ENCODE results near the genes CLEC5A and FAM131B.

DNA sequence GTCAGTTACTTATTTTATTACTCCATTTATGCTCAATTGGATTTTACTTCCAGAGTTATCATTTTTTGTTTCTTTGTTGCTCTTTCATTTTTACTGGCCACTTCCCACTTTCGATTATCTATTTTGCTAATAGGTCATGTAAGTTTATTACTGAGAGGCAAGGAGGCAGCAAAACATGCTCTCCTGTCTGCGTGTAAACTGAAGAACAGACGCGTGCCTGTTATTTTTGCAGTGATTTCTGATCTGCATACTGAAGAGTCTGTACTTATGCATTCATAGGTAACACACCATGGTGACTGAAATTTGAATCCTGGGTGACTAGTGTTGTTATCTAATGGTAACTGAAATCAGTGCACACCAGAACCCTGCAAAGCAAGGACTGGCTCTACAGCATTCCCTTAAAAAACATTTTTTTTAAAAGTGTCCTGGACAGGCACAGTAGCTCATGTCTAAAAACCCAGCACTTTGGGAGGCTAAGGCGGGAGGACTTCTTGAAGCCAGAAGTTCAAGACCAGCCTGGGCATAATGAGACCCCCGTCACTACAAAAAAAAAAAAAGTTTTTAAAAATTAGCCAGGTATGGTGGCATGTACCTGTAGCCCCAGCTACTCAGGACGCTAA, 22.9 kb downstream of the KDM7A start:
- PRO-cap: no peak

- PRO-cap: no peak
Measured at GRCh38 chr7:140553280-140553670, 74.0 kb upstream of the MKRN1 start.

- PRO-cap: no peak
Measured at GRCh38 chr7:140607455-140608107, 33.0 kb downstream of the DENND2A start.

- PRO-cap: no peak
Measured at GRCh38 chr7:141366015-141366913, 184.9 kb upstream of the AGK start.

- PRO-cap: no peak
Measured at GRCh38 chr7:141661582-141662657, 40.0 kb downstream of the DENND11 start.

- PRO-cap: no peak
Measured at GRCh38 chr7:141674754-141675026, 27.3 kb downstream of the DENND11 start.

DNA sequence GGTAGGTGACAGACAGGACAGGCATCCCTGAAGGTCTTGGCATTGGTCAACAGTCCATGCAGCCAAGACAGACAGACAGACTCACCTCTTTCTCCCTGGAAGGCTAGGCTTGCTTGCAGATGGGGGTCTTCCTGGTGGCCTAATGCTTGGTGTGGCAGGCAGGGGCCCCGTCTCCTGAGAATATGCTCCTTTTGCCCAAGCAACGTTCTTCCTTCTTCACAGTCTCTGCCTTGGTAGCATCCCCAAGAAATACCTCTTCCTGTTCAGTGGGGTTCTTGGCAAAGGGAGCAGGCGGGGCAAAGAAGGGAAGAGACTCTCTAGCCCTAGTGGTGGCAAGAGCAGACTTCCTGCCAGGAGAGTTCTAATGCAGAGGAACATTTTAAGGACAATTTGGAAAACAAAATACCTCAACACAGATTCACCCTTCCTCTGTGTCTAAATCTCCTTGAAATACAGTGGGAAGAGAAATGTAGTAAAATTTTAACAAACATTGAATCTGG, at the start of gene CLEC5A:
CLEC5A (minus strand) TSS at position 253 of the 500 bp plus-strand sequence.
- PRO-cap: no peak

DNA sequence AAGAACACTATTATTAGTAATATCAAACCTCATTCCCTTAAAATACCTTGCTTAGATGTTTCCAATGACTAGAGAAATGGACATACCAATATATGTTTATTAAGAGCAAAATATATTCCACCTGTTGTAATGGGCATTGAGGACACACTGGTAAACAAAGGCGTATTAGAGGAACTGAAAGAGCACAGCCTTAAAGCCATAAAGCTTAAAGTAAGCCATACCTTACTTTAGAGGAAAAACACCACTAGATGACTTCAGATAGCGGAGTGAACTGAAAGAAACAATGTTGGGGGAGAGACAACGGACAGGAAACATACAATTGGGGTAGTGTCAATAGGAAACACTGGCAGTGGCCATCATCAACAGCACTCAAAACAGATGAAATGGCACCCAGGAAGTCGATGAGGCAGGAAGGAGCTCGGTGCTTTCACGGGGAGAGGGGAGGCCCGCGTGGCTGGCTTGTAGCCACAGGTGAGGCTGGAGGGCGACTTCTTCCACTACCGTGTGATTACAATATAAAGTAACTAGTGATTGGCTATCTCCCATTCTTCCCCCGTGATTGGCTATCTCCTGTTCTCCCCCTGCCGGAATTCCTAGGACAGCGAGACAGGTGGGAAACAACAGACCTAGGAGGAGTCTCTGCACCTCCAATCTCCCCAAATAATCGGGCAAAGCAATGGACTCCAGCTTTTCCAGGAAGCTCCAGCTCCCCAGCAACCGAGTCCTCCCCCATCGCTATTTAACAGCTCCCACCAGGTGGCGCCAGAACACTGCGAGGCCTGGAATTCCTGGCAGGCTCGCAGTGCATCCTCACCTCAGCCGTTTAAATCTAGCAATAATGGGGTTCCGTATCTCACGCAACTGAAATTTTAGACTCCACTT, 2.3 kb upstream of the TAS2R38 start:
- PRO-cap: no peak

GRCh38 chr7:142645736-142646331, 103.4 kb upstream of the PRSS1 start:
- PRO-cap: no peak

DNA sequence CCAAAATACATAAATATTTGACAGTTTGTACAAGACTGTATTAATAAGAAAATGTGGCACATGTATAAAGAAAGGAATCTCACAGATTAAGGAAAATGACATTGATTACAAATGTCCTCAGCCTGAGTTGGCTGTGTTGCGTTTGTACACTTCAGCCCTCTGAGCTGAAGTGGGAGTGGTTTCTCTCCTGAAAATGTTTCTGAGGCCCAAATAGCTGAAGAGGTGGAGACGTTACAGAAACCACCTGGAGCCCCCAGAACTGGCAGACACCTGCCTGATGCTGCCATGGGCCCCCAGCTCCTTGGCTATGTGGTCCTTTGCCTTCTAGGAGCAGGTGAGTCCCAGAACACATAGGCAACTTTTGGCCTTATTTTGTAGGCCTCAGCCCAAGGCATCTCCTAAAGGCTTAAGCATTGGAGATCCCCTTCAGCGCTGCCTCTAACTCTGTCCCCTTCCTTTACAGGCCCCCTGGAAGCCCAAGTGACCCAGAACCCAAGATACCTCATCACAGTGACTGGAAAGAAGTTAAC, 34.1 kb upstream of the PRSS1 start:
- PRO-cap: no peak

DNA sequence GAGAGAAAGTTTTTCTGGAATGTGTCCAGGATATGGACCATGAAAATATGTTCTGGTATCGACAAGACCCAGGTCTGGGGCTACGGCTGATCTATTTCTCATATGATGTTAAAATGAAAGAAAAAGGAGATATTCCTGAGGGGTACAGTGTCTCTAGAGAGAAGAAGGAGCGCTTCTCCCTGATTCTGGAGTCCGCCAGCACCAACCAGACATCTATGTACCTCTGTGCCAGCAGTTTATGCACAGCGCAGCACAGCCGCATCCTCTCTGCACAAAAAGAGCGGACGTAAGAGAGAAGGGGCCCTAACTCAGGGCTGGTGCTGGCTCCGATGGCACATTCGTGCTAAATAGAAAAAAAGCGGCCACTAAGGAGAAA, 28.4 kb upstream of the PRSS1 start:
- PRO-cap: no peak

- PRO-cap: no peak
Measured at GRCh38 chr7:142803398-142803764, 32.6 kb downstream of the PRSS2 start.

- PRO-cap: no peak
Measured at GRCh38 chr7:143264514-143264924, 1.3 kb downstream of the GSTK1 start.

- PRO-cap: no peak
Measured at GRCh38 chr7:143279362-143279777, 5.4 kb upstream of the TMEM139 start.

GRCh38 chr7:143285296-143285829, 605 bp downstream of the TMEM139 start:
- PRO-cap: no peak

DNA sequence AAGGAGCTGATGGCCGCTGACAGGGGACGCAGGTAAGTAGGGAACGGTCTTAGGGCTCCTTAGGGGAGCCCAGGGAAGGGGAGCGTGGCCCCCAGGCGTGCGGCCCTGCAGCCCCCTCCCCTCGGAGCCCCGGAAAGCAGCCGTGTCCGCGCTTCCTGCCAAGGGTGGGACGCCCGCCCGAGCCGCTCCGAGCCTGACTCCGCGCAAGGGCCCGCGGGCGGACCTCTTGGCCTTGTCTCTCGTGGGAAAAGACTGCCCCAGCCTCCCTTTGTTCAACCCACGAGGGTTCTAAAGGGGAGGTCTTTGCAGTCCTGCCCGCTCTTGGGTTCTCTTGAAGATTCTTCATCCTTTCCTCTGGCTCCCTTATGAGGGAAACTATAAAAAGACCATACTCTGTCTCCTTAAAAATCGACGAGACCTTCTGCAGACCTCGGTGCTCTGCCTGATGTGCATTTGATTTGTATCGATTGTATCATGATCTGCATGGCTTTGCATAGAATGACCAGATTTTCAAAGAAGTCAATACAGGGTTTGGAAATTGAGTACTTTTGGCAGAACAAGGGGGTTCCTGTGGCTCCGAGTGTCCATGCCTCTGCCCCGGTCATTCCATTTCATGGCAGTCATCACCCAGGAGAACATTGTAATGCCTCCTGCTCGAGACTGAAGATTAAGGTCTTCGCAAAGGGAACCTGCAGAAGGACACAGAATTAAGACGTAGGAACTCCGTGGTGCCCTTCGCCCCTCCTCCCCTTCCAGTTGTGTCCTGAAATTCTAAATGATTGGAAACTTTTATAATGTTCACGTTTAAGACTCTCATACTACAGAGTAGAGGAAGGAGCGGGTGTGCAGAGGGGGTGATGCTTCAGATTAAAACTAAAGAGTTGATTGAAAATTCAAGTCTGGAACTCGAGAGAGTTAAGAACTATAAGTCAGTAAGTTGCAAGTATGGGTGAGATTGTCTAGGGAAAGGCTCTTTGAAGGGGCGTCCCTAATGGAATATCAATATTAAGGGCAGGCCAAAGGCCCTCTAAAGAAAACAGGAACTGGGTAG, 672 bp downstream of the CASP2 start:
- PRO-cap: bidirectional peak, plus-strand start at position 161 of the sequence, minus-strand start at position 144 of the sequence; unidirectional peak, minus-strand start at position 290 of the sequence

DNA sequence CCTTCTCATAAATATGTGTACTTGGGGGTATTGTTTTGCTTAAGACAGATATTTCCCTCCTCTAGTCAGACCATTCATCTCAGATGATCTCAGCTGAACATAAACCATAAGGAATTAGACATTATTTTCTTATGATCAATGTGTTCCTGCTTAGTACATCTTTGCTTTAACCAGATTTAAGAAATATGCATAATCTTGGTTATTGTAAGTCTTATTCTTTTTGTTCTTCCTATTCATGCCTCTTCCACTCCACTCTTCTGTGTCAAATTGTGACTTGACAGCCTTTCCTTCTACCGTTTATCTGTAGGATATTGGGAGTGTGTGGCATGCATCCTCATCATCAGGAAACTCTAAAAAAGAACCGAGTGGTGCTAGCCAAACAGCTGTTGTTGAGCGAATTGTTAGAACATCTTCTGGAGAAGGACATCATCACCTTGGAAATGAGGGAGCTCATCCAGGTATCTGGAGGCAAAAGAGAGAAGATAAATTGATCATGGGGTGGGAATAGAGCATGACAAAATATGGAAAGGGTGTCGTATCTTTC, 3.2 kb downstream of the CASP2 start:
- PRO-cap: no peak

- PRO-cap: no peak
Measured at GRCh38 chr7:143300728-143301803, 12.9 kb downstream of the CASP2 start.

DNA sequence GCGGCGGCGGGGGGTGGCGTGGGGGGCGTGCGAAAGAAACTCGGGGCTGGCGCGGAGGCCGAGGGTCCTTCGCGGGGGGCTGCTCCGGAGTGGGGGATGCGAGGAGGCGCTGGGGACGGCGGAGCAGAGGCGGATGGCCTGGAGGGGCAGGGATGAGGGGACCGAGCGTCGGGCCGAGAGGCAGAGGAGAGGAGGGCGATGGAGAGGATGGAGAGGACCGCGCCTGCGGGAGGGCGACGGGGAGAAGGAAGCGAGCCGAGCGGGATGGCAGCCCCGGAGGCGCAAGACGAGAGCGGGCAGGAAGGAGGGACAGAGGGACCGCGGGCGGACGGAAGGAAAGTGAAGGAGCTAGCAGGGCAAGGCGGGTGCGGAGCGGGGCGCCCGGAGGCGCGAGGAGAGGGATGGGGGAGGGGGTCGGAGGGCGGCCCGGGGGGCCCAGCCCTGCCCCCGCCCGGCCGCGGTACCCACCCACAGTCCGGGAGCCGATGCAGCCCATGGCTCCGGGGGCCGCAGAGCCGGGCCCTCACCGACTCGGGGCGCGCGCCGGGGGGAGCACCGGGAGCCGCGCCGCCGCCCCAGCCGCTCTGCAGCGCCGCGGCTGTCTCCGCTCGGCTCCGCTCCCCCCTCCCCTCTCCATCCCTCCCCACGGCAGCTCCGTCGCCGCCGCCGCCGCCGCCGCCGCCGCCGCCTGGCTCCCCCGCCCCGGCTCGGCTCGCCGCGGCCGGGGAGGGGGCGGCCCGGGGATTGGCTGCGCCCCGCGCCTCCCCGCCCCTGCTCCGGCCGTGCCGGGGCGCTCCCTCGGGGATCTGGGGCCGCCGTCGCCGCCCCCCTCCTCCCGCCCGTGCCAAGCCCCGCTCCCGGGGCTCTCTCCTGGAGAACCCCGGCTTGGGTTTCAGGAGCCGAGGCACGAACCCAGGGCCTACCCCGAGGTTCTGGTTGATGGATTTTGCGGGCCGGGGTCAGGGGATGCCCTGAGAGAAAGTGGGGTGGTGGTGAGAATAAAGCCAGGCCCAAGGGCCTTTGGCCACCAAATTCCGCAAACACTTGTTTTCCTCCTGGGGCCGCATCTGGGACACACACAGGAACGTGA, at the start of gene FAM131B:
FAM131B (minus strand) TSS at position 606 of the 1,090 bp plus-strand sequence.
- PRO-cap: unidirectional peak, minus-strand start at position 632 of the sequence

DNA sequence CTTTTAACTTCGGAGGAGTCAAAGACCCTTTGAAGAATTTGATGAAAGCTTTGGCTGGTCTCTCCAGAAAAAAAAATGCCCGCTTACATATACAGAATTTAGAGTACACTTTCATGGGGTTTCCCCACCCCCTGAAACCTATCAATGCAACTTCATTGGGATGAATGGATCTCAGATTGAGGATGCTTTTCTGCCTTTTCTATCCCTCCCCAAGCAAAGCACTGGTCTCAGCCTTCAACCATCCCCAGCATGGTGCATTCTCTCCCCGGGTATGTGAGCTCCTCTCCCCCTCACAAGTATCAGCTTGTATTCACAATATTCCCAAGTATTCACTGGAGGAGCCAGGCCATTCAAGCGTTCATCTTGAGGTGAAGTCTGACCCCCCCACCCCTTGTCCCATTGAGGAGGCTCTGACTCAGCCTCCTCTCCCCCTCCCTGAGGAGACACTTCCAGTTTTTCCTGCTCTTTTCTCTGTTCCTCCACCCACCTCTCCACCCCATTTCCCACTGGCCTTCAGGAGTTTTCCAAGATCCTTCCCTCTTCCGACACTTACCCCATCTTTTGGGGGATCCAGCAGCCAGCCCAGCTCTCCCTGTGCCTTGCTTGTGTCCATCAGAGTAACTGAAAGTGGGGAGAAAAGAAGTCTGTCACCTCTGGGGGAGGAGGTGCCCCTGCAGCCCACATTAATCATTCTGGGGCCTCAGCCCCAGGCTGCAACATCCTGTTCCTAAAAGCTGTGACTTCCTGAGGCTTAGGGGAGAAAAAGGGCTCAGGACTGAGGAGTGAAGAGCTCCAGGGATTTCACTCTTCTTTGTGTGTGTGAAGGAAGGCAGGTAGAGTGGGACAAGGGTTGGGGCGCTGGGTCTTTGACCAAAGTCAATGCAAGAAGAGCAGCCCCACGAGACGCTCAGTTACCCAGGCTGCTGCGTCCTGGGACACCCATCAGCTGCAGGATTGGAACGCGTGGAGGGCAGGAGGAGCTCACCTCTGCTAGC, 1.3 kb downstream of the EPHA1 start:
- PRO-cap: no peak